Gastrocnemius medialis (tissue), 3 donors: Measurements from ENCODE around the genes RAPGEF1, TSC1, CEL and GBGT1.

GRCh38 chr9:131739748-131740548 lies at the start of gene RAPGEF1:
TSS of gene RAPGEF1 (minus strand) at chr9:131740076.
- PRO-cap: unidirectional peak, minus-strand start at chr9:131740101
- RAMPAGE, long total RNA, 3 experiments: no peak in any of the 3 experiments

- PRO-cap: no peak
- RAMPAGE, long total RNA, 3 experiments: no peak in any of the 3 experiments
These were observed 84.3 kb upstream of the RAPGEF1 start for GRCh38 chr9:131824279-131824478.

GRCh38 chr9:132170219-132170598 lies 8.4 kb downstream of the NTNG2 start:
- PRO-cap: no peak
- RAMPAGE, long total RNA, 3 experiments: no peak in any of the 3 experiments

DNA sequence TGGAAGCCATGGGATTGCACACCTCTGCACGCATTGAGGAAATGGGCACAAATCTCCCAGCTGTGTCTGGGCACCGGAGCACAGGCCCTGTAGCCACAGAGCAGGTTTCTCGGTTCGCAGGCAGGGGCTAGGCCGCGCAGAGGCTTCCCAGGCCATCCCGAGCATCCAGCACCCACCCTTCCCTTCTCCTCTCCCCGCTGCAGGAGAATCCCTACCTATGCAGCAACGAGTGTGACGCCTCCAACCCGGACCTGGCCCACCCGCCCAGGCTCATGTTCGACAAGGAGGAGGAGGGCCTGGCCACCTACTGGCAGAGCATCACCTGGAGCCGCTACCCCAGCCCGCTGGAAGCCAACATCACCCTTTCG lies 35.9 kb downstream of the NTNG2 start:
- PRO-cap: no peak
- RAMPAGE, long total RNA, 3 experiments: no peak in any of the 3 experiments

- PRO-cap: no peak
- RAMPAGE, long total RNA, 3 experiments: no peak in any of the 3 experiments
These were observed 71.6 kb downstream of the NTNG2 start for GRCh38 chr9:132233471-132233880.

DNA sequence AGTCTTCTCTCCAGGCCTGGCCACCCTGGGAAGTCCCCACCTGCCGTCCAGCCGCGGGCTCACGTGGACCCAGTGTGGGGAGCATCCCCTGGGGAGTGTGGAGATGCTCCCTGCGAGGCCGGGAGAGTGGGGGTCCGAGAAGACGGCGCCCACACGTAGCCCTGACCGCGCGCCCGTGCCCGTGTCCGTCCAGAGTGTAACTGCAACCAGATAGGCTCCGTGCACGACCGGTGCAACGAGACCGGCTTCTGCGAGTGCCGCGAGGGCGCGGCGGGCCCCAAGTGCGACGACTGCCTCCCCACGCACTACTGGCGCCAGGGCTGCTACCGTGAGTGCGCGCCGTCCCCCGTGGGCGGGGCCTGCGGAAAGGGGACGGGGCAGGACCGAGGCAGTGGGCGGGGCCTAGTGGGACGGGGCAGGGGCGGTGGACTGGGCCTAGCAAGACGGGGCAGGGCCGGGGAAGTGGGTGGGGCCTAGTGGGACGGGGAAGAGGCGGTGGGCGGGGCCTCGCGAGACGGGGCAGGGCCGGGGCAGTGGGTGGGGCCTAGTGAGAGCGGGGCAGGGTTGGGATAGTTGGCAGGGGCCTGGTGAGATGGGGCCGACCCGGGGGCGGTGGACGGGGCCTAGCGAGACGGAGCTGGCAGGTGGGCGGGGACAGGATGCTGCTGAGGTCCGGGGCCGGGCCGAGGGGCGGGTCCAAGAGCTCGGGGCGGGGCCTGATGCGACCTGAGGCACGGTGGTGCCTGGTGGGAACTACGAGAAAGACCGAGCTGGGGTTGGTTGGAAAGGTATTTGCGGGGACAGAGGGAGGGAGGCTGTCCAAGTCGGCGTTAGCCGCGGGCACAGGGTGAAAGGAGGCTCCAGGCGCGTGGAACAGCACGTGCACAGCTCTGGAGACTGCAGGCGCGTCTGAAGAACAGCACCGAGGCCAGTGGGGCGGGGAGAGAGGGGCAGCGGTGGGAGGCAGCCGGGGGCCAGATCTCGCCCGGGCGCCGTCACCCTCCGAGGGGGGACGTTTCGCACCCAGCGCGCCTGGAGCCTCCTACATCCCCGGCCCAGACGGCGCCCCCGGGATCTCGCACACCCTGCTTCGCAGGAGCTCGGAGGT lies 79.2 kb downstream of the NTNG2 start:
- PRO-cap: bidirectional peak, plus-strand start at position 552 of the sequence, minus-strand start at position 292 of the sequence; unidirectional peak, plus-strand start at position 729 of the sequence
- RAMPAGE, long total RNA, 3 experiments: no peak in any of the 3 experiments

GRCh38 chr9:132345993-132346537 lies 8.7 kb downstream of the SETX start:
- PRO-cap: no peak
- RAMPAGE, long total RNA, 3 experiments: no peak in any of the 3 experiments

- PRO-cap: no peak
- RAMPAGE, long total RNA, 3 experiments: no peak in any of the 3 experiments
These were observed 32.7 kb downstream of the DDX31 start for GRCh38 chr9:132636716-132637830.

GRCh38 chr9:132944406-132945223 lies at the start of gene TSC1:
TSS of gene TSC1 (minus strand) at chr9:132944616.
- PRO-cap: bidirectional peak, plus-strand start at chr9:132944956, minus-strand start at chr9:132944616
- RAMPAGE, long total RNA, 3 experiments: start-site peak on the minus strand in 3 of 3 experiments, at chr9:132944589-132944642 at its widest, 71 to 111 reads per replicate

DNA sequence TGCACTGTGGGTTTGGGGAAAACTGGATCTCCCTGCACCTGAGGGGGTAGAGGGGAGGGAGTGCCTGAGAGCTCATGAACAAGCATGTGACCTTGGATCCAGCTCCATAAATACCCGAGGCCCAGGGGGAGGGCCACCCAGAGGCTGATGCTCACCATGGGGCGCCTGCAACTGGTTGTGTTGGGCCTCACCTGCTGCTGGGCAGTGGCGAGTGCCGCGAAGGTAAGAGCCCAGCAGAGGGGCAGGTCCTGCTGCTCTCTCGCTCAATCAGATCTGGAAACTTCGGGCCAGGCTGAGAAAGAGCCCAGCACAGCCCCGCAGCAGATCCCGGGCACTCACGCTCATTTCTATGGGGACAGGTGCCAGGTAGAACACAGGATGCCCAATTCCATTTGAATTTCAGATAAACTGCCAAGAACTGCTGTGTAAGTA lies at the start of gene CEL:
CEL (plus strand) TSS at position 135 of the 432 bp plus-strand sequence.
- PRO-cap: no peak
- RAMPAGE, long total RNA, 3 experiments: no peak in any of the 3 experiments

DNA sequence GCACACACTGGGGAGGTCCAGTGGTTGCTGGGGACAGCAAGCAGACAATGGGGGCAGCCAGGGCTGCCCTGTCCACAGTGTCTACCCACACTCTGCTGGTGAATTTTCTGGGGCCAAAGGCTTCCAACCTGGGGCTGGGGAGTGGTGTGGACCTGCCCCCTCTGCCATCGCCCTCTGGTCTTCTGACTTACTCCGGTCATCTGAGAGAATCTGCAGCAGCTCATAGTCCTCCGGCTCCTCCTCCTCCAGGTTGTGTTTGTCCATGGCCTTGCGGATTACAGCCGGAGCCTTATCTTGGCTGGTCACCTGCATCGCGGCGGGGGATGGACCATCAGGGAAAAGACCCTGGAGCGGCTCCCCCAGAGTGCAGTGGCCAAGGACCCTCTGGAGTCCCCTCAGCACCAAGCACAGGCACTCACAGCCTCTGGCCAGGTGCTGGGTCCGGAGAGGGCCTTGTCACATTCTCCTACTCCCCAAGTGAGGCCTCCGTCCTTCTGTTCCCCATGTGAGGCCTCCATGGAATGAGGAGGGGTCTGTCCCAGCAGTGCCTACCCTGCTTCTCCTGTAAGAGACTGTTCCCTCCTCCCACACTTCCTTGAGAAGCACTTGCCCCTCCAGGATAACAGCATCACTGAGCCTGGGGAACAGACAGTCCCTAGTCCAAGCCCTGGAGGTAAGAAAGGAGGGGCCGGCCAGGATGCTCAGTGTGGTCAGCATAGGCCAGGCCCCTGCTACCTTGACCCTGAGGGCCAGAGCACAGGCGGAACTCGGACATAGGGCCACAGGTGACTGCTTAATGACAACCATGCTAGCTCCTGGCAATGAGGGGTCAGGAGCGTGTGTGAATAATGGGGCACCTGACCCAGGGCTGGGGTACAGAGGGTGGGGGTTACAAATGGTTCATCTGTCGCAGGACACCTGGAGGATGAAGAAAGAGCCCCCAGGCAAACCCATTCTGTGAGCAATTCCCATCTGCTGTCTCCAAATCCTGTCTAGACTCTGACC lies 20.7 kb downstream of the RALGDS start:
- PRO-cap: no peak
- RAMPAGE, long total RNA, 3 experiments: no peak in any of the 3 experiments

DNA sequence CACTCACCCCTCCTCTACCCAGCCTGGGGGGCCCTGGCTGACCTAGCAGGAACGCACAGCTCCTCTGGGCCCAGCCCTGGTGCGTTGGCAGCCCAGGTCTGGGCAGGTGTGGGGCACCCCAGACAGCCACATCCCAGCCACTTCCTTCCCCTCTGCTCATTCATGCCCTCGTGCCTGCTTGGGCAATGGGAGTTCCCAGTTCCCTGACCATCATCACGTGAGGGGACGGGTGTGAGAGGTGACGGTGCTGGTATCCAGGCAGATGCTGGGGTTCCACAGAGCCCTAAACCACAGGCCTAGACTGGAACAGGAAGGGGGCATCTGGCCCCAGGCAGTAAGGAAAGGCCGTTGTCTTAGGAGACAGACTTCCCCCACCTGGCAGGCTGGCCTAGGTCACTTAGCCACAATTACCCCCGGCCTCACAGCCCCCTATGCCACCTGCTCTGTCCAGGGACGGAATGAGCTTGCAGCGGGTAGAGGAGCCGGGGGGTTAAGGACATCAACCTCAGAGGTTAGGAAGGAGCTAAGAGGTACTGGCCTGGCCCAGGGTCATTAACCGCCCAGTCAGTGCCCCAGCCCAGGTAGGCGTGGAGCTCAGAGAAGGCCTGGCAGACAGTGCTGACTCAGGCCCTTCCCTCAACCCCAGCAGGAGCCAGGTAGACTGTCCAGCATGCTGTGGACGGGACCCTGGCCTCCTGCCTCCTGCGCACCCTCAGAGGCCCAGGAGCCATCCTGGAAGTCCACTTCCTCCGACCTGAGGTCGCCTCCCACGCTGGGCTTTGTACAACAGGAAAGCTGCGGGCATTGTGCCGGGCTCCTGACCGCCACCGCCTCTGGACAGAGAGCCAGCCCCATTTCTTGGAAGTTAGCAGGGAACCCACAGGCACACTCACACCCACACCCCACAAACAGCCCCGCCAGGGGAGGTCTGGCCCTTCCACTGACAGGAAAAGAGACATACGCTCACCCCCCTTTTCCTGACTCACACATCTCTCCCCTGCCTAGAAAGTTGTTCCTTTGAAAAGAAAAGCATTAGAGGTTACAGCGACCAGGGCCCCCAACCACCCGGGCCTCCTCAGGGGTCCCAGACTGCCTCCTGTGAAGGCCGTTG lies 8.0 kb downstream of the RALGDS start:
- PRO-cap: bidirectional peak, plus-strand start at position 291 of the sequence, minus-strand start at position 100 of the sequence
- RAMPAGE, long total RNA, 3 experiments: no peak in any of the 3 experiments

GRCh38 chr9:133117204-133118506 lies 3.4 kb downstream of the RALGDS start:
- PRO-cap: unidirectional peak, plus-strand start at chr9:133117846
- RAMPAGE, long total RNA, 3 experiments: no peak in any of the 3 experiments

DNA sequence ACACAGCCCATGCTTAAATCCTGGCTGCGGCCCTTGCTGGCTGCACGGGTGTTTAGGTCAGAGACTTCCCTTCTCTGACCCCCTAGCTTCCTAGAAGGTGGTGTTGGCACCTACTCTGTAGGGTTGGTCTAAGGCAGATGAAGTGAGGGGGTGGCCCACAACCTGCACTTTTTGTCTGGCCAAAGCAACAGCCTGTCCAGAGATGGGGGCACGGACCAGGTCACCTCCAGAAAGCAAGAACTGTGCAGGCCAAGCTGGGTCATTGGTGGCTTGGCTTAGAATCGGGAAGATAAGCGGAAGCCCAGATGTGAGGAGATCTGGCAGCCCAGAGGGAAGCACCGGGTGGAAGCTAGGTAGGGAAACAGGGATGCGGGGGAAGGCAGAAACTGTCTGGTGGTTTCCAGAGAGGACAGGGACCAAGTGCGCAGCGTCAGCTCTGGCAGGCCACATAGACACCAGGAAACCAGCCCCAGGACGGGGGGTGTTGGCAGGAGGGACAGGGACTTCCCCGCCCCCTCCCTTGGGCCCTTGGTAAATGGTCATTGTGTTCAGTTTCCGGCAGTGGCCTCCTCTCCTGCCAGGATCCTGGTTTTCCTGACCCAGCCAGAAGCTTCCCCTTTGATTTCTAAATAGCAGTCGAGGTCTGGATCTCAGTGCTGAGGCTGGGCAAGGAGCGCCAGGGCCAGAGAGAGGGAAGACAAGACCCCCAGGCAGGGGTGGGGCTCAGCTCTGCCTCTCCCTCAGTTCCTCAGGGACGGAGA lies 2.1 kb downstream of the RALGDS start:
- PRO-cap: bidirectional peak, plus-strand start at position 635 of the sequence, minus-strand start at position 422 of the sequence
- RAMPAGE, long total RNA, 3 experiments: no peak in any of the 3 experiments

DNA sequence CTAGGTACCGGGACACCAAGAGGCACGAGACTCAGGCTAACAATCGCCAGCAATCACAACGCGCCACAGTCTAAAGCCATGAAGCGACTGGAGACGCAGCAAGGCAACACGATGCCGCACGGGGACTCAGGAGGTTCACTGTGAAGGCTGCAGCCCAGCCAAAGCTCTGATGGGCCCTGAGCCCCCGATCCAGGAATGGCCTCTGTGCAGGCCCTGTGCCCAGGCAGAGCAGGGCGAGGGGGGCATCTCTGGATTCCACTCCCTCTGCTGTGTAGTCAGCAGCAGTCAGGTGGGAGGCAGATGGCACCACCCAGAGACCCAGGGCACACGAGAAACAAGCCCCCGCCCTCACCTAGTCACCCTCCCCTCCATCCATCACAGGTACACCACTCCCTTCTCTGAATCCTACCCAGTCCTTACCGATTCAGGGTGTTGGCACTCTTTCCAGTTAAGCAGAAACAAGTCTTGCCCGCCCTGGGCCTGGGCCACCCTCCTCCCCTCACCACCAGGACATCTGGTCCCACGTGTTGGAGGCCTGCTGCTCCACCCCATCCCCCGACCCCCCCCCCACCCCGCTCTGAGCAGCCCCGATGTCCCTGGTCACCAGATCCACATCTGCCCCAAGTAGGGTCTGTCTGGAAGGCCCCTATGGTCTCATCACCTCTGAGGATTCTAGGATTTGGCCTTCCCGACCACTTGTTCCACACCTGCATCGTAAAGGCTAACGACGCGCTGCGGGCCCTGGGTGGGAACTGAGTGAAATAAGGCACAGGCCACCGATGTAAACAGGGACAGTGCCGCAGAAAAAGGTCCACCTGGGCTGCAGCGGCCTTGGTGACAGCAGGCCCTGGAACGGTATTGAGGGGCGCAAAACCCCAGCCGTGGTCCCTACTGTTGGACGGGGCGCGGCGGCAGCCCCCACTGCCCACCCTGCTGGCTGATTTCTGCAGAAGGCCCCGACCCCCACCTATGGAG lies 883 bp downstream of the RALGDS start:
- PRO-cap: bidirectional peak, plus-strand start at position 68 of the sequence, minus-strand start outside the sequence; bidirectional peak, plus-strand start at position 355 of the sequence, minus-strand start at position 273 of the sequence; bidirectional peak, plus-strand start at position 612 of the sequence, minus-strand start at position 516 of the sequence
- RAMPAGE, long total RNA, 3 experiments: no peak in any of the 3 experiments

GRCh38 chr9:133130465-133131544 lies 9.8 kb upstream of the RALGDS start:
- PRO-cap: no peak
- RAMPAGE, long total RNA, 3 experiments: no peak in any of the 3 experiments

DNA sequence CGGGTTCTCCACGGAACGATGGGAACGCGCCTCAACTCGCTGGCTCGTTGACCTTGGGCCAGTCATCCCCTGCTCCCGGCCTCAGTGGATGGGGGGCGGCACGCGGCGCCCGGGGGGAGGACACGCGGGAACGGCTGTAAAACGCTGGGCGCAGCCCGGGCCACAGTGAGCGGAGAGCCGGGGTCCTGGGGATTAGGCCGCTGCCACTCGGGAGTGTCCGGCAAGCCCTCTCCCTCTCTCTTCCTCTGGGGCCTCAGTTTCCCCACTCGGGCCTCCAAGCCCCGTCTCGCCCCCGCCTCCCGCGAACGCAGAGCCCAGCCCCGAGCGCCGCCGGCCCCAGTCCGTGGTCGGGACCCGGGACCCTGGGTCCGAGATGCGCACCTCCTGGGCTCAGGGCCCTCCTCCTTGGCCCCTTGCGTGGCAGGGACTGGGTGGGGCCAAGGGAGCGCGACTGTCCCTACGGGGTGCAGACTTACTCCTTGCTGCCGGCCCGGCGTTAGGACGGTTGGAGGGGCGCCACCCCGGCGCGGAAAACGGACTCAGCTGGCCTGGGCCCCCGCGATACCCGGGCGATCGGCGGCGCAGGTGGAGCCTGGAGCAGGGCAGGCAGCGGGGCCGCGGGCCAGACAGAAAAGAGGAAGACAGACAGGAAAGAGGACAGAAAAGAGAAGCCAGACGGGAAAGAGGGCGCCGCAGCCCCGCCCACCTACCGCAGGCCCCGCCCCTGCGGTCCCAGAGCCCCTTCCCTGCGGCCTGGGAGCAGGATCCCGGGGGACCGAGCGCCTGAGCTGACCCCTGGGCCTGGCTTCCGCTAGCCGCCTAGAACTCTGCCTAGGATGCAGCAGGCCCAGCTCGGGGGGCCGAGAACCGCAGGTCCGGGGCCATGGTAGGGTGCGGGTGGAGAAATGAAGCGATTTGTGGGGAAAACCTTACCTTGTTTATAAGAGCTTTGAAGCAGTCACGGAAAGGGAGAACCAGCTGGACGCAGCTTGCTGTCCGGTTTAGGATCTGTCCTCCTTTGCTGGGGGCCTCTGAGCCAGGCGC lies at the start of gene GBGT1:
GBGT1 (minus strand) TSS at position 637 of the 1,044 bp plus-strand sequence.
- PRO-cap: unidirectional peak, minus-strand start at position 375 of the sequence; unidirectional peak, minus-strand start at position 637 of the sequence
- RAMPAGE, long total RNA, 3 experiments: start-site peak on the minus strand in 2 of 3 experiments, centred at positions 647 to 648 of the sequence, 6 to 30 reads per replicate

- PRO-cap: no peak
- RAMPAGE, long total RNA, 3 experiments: no peak in any of the 3 experiments
These were observed 41.7 kb upstream of the OBP2B start for GRCh38 chr9:133250616-133251327.

DNA sequence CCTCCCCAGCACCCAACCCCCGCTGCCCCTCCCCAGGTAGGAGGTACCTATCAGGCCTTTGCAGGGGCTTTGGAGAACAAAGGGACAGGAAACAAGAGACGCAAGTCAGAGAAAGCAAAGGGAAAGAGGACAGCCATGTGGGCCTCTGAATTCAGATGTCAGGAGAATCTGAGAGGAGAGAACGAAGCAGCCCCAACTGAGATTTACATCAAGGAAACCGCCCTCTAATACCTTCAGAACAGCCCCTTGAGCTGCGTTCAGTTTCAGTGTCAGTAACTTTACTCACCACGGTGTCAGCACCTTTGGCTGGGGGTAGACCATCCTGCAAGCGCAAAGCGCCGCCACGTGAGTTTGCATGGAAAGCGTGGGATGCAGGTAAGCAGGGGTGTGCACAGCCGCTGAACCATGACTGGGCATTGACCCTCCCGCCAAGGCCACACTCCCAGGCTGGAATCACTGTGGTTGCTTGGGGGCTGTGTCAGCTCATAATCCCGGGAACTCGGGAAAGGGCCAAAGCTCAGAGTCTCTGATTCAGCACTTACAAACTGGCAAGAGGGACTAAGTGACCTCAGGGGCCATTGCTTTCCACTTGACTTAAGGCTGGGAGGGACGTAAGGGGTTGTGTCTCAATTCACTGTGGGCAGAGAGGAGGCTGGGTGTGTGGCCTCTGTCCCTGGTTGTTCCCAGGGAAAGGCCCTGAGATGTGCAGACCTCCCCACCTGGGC lies 48.9 kb upstream of the OBP2B start:
- PRO-cap: no peak
- RAMPAGE, long total RNA, 3 experiments: no peak in any of the 3 experiments

GRCh38 chr9:133348515-133349253 lies 666 bp downstream of the RPL7A start:
- PRO-cap: no peak
- RAMPAGE, long total RNA, 3 experiments: no peak in any of the 3 experiments